Cerebral cortex (tissue), 2 donors: ENCODE measurements around a stretch of chr13.

DNA sequence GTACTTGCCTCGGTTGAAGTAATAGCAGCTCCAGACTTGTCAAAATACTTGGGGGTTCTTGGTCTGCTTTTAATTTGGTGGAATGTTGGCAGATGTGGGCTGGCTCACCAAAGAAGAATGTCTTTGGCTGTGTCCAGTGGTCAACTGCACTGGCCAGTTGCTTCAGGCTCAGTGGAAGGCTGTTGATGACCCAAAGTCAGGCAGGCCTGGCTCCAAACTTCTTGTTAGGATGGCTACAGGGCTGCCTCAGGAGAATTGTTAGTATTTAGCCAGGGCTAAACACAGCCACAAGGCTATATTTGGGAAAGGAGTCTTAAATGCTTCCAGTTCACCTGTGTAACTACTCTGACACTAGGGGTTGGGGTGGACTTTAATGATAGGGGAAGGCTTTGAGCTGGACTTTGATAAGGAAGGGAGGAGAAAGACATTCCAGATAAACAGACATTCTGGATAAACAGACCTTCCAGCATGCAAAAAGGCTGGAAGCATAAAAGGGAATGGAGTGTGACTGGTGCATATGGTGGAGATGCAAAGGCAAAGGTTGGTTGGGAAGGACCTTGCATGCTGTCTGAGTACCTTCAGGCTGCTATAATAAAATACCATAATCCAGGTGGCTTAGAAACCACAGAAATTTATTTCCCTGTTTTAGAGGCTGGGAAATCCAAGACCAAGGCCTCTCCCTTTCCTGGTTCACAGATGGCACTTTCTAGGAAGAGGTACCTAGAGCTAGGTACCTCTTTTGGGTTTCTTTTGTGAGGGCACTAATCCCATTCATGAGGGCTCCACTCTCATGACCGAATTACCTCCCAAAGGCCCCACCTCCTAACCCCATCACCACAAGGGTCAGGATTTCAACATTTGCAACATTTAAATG, 116.7 kb downstream of the FOXO1 start:
- PRO-cap, 2 experiments: no peak in any of the 2 experiments

GRCh38 chr13:40551185-40552359, 114.9 kb downstream of the FOXO1 start:
- PRO-cap, 2 experiments: no peak in any of the 2 experiments

DNA sequence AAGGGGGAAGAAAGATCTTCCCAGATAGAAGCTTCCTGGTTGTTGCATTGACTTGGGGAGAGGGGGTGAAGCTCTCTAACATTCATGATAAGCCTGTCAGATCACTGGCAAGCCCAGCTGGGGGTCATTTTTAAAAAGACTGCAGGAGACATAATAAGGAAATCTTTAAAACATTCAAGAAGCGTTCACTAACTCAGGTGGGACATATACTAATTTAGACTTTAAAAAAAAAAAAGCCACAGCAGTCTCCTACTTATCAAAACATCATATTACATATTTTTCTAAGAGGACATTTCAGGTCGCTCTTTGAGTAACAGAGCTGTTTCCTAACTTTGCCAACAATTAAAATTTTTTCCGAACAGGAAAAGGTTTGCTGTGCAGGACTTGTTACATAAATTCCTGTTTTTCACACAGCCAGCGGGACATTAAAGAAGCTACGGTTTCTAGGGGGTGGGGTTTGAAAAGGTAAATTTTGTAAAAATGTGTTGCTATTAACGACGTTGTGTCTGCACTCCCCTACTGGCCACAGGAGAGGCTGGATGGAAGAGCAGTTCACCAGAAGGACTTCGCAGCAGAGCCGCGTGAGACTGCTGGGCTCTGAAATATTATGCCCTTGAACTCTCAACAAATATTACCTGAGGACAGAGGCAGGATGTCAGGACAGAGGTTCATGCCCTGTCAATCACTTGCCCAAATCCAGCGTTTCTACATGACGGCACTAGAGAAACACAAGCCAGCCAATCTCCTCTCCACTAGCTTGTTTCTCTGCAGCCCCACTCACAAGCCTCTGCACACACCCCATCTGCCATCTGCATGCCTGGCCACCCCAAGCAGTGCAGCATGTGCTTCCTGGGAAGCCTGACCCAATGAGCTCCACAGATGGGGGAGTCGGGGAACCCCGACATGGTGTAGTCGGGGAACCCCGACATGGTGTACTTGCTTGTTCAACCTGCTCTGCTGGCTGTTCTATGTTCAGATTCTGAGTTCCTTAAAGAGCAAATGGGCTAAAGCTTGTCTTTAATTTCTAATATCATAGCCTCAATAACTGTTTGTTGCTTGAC, 102.1 kb downstream of the FOXO1 start:
- PRO-cap, 2 experiments: peak in 1 of 2 experiments; most common plus-strand start position 528 of the sequence (in 1)

DNA sequence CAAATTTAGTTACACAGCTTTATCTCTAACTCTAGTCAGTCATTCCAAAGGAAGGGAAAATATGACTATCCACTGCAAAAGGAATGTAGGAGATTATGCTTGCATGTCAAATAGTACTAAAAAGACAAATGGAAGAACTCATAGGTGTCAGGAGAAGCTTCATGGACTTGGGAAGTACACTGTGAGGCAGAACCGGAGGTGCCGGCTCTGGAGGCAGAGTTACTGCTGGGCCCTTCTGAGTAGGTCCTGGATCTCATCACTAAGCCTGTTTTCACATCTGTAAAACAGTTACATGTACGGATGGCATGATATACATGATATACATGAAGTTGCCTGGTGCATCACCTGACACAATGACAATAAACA, 97.4 kb downstream of the FOXO1 start:
- PRO-cap, 2 experiments: no peak in any of the 2 experiments

DNA sequence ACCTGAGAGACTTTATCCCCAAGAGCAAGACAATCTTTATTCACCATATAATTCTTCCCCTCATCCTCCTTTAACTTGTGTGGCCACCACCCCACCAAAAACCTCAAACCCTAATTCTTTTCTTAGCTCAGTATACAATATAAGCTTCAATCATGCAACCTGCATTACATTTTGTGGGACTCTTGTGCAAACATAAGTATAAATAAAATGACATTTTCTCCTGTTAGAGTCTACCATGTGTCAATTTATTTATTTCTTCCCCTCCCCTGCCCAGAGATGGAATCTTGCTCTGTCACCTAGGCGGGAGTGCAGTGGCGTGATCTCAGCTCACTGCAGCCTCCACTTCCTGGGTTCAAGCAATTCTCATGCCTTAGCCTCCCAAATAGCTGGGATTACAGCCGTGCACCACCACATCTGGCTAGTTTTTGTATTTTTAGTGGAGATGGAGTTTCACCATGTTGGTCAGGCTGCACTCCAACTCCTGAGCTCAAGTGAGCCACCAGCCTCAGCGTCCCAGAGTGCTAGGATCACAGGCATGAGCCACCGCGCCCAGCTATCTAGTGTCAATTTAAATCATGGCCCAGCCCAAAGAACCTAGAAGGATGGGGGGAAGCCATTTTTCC, 19.2 kb downstream of the FOXO1 start:
- PRO-cap, 2 experiments: no peak in any of the 2 experiments

- PRO-cap, 2 experiments: no peak in any of the 2 experiments
Observed at GRCh38 chr13:40664966-40665441, 1.4 kb downstream of the FOXO1 start.

DNA sequence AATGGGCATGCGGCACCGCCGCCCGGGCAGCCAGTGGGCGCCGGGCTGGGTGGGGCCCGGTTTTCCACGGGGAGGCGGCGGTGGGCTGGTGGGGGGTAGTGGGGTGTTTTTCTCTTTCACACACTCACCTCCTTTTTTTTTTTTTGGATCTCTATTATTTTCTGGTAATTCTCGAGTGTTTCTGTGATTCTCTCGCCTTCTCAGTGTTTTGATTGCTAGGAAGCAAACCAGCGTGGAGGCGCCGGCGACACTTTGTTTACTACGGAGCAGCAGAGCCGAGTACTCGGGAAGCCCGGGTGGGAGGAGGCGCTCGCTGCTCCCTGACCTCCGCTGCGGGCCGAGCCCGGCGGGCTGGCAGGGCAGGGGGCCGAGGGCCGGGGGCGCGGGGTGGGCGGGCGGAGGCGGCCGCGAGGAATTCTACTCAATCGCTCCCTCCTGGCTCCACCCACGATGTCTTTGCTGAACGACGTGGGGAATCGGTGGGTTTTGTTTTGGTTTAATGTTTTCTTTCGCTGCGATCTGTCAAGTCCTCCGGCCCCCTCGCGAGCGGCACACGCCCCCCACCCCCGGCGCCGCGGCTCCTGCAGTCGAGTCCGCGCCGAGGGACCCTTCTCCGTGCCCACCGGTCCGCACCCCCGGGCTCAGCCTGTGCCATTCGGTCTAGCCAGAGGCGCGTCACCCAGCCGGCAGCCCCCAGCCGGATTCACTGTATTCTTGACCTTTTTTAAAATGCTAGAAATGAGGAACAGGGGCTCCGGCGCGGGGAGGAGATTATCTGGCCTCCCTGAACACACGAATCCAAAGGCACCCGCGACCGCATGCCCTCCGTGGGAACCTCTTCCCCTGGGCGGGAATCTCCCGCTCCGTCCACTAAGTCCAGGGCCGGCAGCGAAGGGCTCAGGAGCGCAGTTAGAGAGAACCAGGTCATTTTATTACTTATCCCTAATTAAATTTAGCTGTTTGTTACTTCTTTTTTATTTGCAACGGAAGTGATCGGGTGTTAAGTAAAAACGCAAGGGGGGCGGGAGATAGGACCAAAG, 587 bp upstream of the FOXO1 start:
- PRO-cap, 2 experiments: peak in 1 of 2 experiments; most common plus-strand start position 33 of the sequence (in 1); most common minus-strand start position 461 of the sequence (in 1)

DNA sequence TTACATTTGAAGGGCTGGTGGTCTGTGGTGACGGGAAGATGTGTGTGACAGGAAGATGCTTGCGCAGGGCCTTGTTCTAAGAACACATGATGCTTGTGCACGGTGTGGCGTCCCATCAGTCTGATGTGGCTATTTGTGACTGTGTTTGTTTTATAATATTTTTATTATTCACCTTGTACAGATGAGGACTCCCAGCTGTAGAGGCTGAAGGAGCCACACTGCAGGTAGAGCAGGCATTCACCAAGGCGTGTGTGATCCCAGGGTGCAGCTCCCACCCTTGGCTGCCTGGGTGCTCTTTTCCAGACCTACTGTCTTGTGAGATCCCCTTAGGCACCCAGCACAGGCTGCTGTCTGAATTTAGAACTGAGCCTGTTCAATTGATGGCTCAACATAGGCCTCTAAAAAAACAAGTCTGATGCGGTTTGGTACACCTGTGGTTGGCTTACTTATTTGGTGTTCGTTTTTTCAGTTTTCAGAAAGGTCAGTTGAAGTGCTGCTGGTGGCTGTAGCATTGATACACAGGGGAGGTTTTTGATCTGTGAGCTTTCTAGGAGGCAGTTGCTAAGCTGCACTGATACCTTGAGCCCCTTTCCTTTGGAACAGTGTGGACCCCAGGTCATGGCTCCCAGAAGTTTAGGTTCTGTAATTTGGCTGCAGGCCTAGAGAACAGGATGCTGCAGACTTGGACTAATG, 3.2 kb downstream of the SLC25A15 start:
- PRO-cap, 2 experiments: no peak in any of the 2 experiments

DNA sequence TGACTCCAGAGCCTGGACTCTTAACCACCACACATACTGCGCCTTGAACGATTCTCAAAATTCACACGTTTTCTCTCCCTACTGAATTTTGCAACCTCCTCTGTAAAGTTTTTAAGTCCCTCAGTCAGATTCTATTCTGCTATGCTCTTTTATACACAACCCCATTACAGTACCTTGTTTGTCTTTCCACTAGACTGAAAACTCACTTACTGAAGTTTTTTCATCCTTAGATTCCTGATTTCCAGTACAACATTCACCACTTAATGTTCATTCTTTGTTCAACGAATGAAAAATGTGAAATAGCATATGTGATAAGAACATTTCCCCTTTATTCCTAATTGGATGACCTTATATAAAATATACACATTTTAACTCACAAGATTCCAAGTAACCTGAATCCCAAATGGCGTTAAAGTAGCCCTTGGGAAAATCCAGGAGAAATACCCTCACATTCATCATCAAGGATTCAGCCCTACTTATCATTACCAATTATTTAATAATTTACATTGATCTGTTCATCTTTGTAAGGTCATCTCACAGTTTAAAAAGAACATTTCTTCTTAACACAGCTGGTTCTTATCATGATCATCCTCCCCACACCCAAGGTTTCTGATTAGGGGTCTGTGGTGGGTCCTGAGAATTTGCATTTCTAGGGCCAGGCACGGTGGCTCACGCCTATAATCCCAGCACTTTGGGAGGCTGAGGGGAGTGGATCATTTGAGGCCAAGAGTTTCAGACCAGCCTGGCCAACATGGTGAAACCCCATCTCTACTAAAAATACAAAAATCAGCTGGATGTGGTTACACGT, 101.7 kb downstream of the ELF1 start:
- PRO-cap, 2 experiments: no peak in any of the 2 experiments

DNA sequence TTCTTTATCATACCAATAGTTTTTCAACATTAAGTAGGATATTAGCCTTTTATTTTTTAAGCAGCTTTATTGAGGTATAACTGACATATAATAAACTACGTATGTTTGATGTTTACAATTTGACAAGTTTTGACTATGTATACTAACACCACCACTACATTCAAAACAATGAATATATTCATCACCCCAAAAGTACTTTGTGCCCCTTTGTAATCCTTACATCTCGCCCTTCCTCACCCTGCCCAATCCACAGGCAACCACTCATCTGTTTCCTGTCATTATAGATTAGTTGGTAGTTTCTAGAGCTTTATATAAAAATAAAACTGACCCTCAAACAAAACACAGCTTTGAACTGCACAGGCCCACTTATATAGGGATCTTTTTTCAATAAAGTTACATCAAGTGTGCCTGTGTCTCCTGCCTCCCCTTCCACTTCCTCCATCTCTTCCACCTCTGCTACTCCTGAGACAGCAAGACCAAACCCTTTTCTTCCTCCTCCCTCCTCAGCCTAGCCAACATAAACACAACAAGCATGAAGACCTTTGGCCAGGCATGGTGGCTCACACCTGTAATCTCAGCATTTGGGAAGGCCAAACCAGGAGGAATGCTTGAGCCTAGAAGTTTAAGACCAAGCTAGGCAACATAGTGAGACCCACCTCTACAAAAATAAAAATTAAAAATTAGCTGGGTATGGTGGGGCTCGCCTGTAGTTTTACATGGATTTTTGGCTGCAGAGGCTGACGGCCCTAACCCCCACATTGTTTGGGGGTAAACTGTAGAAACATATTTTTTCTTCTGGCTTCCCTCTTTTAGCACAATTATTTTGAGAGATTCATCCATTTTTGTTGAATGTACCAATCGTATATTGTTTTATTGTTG, 72.7 kb downstream of the ELF1 start:
- PRO-cap, 2 experiments: no peak in any of the 2 experiments

GRCh38 chr13:40951255-40951958, 67.7 kb downstream of the ELF1 start:
- PRO-cap, 2 experiments: no peak in any of the 2 experiments

DNA sequence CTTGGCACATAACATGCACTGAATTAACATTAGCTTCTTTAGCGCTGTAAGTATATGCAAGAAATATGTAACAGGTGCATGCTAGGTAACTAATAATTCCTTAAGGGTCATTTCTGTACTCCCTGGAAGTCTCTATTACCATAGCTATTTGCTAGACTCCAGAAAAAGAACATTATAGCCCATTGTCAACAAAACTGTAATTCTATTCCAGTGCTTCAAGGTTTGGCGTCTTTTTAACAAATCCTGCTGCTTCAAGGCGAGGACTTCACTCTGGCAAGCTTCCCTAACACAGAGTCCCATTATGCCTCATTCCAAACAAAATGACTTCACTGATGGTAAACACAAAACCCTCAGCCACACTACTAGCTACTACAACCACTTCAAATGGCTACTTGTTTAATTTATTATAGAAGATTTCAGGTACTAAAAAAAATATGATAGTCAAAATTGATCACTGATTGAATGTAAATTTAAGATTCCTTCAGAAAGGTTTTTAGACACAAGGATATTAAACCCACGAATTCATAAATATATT, 32.7 kb downstream of the ELF1 start:
- PRO-cap, 2 experiments: no peak in any of the 2 experiments

- PRO-cap, 2 experiments: no peak in any of the 2 experiments
Observed at GRCh38 chr13:41057265-41057846, 4.0 kb upstream of the WBP4 start.

GRCh38 chr13:41470208-41471614, 13.4 kb downstream of the RGCC start:
- PRO-cap, 2 experiments: no peak in any of the 2 experiments

GRCh38 chr13:41546536-41547062, 89.2 kb downstream of the RGCC start:
- PRO-cap, 2 experiments: peak in 1 of 2 experiments; most common plus-strand start chr13:41546908 (in 1); most common minus-strand start chr13:41546544 (in 1)

- PRO-cap, 2 experiments: no peak in any of the 2 experiments
Observed at GRCh38 chr13:41751300-41751729, 209.6 kb downstream of the VWA8 start.

- PRO-cap, 2 experiments: no peak in any of the 2 experiments
Observed at GRCh38 chr13:41865280-41866130, 95.4 kb downstream of the VWA8 start.

DNA sequence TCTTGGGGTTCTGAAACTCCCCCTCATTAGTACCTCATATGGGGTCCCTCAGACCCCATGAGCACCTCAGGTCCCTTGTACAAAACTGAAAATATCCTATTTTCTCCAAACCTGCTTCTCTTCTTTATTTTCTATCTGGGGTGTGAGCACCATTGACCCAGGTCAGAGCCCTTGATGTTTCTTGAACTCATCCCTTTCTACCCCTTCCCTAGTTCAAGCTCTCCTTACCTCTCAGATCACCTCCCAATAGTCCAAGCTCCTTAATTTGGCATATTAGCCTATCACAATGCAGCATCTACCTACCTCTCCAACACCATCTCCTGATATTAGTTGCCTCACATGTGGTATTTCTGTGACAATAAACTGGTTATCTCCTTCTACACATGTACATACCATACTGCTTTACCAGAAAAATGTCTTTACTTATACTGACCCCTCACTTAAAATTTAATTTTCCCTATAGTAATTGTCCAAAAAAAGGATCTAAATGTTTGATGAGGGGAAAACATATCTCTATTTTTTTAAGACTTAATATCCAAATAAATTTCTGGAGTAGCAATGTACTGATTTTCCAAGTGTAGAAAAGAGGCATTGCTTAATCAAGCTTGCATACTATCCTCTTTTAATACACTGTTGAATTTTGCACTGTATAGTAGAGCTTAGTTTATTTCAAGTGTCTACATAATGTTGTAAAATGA, 68.1 kb downstream of the VWA8 start:
- PRO-cap, 2 experiments: no peak in any of the 2 experiments

DNA sequence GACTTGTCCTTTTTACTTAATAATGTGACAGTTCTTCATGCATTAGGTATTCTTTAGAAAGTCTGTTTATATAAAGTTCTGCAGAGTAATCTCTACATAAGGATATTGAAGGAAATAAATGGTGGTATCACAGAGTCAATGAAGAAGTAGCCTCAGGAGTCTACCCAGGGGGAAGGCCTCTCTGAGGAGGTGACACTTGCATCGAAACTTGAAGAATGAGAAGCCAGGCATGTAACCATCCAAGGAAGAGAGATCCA, 22.9 kb downstream of the AKAP11 start:
- PRO-cap, 2 experiments: no peak in any of the 2 experiments

DNA sequence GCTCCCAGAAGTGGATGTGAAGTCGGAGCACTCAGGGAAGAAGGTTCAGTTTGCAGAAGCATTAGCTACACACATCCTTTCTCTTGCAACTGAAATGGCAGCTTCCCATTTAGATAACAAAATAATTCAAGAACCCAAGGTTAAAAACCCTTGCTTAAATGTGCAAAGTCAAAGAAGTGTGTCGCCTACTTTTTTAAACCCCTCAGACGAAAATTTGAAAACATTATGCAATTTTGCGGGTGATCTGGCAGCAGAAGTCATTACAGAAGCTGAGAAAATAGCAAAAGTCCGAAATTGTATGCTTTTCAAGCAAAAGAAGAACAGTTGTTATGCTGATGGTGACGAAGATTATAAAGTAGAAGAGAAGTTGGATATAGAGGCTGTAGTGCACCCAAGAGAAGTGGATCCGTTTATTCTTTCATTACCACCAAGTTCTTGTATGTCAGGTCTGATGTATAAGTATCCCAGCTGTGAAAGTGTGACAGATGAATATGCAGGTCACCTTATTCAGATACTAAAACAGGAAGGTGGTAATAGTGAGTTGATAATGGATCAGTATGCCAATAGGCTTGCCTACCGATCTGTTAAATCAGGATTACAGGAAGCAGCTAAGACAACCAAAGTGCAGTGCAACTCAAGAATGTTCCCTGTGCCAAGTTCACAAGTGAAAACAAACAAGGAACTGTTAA, 30.5 kb downstream of the AKAP11 start:
- PRO-cap, 2 experiments: no peak in any of the 2 experiments